Right ventricle myocardium (tissue), 1 donor: ENCODE measurements around a stretch of chr12.

GRCh38 chr12:92539154-92539835 is 163.5 kb upstream of the PLEKHG7 start:
- PRO-cap, 2 experiments, result no peak in any of the 2 experiments

GRCh38 chr12:92561111-92561370 is 141.7 kb upstream of the PLEKHG7 start:
- PRO-cap, 2 experiments, result no peak in any of the 2 experiments

- PRO-cap, 2 experiments, result no peak in any of the 2 experiments
Observed at GRCh38 chr12:92593513-92594818, 108.8 kb upstream of the PLEKHG7 start.

DNA sequence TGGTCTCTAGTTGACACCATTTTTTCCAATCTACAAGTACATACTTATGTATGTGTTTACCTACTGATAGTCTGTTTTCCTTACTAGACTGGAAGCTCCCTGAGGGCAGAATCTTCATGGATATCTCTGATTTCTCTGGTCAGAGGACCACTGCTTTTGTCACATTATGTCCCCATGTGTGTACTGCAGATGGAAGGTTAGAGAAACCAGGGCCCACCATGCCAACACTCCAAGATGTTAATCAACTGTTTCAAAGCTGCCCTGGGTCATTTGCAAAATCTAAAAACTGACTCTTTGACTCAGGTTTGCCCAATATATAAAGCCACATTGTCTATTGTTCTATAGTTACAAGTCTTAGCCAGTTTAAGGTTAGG is 100.6 kb upstream of the PLEKHG7 start:
- PRO-cap, 2 experiments, result no peak in any of the 2 experiments

DNA sequence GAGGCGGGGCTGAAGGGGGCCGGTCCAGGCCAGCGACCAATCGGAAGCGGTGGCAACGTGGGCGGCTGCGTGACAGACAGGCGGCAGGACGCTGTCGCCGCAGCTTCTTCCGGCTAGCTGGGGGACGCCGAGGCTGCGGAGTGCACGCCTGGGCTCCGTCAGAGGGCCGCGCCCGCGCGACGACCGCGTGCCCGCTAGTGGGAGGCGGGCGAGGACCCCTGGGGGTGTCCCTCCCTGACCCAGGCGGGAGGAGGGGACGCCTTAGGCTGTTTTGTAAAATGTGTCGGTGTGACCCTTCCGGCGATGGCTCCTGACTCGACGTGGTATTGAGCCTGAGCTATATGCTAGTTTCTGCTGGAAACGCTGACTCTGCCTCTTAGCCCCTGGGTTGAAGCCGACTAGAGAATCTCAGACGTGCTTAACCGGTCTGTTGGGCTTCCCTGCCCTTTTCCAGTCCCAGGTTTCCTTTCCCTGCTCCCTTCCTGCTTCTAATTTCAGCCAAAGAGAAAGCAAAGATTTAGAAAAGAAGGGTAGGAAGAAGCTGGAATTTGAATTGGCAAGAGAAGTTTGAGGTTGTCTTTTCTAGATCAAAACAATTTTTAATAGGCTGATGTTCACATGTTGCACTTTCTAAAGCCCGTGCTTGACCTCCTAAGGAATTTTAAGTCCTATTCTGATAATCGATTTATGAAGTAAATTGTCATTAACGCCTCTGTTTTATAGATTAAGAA is 472 bp upstream of the EEA1 start:
- PRO-cap, 2 experiments, result peak in 2 of 2 experiments; most common plus-strand start position 102 of the sequence (in 2)

DNA sequence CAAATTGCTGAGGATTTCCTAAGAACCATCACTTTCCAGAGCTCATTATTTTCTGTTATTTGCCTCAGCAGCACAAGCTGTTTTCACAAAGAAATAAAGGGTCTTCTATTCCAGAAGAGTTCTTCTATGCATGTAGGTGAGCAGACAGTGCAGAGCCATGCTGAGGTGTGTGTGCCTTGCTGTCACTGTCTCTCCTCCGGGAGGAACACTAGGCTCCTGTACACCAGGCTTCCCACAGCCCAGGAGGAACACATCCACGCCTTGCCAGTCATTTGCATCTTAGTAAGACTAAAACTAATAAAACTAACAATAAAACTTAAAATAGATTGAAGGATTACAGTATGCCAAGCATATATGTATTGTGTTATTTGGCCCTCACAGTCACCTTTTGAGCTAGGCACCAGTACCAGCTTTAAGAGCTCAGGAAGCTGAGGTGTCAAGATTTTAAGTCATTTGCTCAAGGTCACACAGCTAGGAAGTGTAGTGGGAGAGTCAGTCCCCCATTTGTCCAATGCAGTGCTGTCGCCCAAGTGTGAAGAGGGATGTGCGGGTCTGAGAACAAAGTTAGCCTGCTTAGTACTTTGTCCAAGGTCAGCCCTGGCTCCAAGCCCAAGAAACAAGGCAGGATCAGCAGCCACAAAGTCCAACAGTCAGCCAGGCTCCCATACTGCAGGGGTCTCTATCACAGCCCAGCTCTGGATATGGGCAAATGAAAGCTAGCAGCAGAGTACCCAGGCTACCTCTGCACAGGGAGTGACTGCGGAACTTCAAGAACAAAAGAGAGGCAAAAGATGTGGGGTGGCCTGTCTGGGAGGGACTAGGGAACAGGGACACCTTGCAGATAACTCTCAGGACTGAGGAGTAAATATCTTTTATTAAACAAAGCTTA is 90.6 kb upstream of the EEA1 start:
- PRO-cap, 2 experiments, result no peak in any of the 2 experiments

DNA sequence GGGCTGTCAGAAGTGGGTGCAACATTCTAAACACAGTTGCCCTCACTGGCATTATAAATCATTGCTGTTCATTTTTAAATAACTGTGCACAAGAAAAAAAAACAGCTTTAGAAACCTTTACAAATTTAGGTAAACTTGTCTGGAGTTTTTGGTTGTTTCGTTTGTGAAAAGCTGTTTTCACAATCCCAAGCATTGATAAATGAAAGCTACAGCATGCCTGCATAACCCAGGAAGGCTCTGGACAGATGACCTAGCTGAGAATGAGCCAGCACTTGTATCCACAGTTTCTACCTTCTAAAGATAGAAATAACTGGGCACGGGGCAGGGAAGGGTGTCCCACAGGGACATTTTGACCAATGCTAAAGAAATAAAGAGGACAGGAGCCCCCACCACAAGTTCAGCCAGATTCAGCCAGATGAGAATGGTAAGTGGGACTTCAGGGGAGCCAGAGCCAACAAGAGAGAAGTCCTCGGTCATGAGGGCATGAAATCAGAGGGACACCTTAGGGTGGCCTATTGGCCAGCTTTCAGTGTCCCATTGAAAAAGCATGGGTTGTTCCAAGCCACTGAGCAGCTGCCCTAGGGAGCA is 140.5 kb upstream of the NUDT4 start:
- PRO-cap, 2 experiments, result no peak in any of the 2 experiments

DNA sequence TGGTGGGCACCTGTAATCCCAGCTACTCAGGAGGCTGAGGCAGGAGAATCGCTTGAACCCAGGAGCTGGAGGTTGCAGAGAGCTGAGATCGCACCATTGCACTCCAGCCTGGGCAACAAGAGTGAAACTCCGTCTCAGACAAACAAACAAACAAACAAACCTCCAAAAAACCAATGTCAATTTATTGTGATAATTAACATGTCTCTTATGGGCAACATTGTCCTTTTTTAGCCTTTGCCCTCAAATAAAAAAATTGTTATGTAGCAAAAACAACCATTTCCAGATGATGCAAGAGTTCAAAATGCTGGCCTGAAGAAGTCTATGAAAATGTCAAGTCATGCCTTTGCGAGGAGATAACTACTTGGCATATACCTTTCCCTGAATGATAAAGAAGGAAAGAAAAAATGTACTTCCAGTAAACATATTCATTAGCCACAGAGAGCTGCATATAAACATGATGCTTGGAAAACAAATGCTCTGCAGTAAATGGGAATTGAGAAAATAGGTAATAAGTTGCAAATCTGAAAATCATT is 4.7 kb upstream of the NUDT4 start:
- PRO-cap, 2 experiments, result no peak in any of the 2 experiments

DNA sequence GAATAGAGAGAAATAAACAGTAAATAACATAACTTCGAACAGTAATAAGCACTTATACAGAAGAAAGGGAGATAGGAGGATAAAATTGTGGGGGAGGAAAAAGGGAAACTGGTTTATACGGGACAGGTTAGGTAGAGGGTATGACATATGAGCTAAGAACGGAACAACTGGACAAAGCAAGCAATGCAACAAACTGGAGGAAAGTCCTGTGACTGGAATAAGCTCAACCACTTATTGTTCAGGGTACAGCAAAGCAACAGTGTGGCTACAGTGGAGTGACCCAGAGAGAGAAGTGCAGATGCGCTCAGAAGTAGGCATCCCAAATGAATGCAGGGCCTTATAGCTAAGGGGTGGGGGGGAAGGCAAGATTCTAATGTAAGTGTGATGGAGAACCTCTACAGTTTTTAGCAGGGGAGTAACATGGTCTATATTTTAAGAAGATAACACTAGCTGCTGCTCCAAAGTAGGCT is 3.5 kb downstream of the UBE2N start:
- PRO-cap, 2 experiments, result no peak in any of the 2 experiments

DNA sequence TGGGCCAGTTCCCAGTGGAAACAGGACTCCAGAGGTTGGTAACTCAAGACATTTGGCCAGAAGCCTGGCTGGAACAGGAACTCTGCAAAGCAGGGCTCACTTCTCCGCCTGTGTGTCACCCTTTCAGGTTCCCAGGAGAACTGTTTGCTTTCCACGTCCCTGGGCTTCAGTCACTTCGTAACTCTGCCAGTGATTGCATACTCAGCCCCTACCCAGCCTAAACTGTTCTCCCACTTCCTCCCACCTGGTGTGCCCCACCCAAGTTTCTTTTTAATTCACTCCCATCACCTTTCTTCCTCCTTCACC is 7.1 kb upstream of the UBE2N start:
- PRO-cap, 2 experiments, result no peak in any of the 2 experiments

- PRO-cap, 2 experiments, result peak in 2 of 2 experiments; most common plus-strand start chr12:93571712 (in 2); most common minus-strand start chr12:93571420 (in 2)
Observed at GRCh38 chr12:93571378-93571832, 1.1 kb upstream of the SOCS2 start.

- PRO-cap, 2 experiments, result no peak in any of the 2 experiments
Observed at GRCh38 chr12:93593702-93594237, 21.3 kb downstream of the SOCS2 start.

- PRO-cap, 2 experiments, result no peak in any of the 2 experiments
Observed at GRCh38 chr12:93704944-93705417, 27.8 kb downstream of the CRADD start.

DNA sequence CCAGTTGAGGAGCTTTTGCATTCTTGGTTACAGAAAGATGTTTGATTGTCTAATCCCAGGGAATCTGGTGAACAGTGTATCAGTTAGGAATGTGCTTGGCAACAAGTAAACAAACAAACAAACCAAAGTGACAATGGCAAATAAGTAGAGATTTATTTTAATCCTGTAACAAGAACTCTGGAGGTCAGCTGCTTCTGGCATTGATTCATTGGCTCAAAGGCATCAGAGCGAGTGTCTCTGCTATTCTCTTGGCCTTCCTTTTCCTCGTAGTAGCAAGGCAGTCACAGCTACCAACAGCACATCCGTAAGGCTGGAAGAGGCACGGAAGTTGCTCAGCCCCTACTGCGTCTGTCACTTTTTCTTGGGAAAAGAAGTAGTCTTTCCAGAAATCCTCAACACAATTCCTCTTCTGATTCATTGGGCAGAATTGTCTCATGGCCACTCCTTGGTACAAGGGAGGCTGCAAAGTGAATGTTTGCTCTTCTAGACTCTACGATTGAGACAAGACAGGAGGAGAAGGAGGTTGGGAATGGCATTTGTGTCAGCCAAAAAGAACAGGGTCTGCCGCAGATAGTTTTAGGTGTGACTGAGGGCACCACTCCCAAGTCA is 37.3 kb downstream of the CRADD start:
- PRO-cap, 2 experiments, result no peak in any of the 2 experiments

DNA sequence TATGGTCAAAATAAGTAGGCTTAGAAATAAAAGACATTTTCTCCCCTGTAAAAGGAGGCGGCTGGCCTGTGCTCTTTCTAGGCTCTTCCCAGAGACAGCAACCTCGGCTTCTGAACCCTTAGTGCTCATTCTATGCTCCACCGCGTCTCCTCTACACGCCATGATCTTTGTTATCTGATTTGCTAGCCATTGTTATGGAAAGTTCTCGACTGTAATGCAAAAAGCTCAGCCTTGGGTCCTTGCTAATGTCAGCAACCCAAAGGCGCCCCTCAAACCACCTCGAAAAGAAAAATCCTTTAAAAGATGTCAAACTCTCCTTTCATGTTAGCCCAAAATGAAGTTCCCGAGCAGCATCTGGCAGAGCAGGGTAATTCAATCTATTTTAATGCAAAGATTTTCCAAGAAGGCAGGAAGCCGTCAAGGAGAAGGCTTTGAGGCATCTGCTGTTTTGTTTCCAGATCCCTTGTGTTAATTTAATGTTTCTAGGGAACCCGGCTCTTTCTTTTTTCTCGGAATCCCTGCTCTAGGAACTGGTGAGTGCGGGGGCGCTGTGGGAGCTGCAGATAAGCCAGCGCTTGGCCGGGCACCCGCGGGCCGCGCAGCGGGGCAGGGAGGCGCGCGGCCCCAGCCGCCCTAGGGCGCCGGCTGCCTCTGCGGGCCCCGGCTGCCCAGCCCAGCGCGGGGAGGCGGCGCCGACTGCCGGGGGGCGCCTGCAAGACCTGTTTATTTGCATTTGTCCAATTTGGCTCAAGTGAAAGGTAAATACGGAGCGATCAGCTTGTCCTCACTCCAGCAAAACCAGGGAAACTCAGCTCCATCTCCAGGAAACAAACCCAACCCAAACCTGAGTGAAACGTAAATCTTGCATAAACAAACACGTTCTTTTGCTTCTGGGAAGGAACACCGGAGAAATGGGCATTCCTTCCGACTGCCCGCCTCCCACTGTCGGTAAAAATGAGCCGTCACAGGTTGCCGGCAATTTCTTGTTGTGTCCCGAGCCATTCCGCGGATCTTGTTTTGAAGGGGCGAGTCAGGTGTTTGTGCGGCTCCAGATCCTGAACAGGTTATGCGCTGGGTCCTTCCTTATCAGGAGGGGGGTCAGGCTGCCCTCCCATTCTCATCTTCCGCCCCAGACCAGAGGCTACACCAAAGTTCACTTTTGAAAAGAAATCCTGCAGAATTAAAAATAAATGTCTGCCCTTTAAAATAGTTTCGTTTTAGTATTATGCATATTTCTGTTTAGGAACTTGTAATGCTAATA is 65.1 kb downstream of the CRADD start:
- PRO-cap, 2 experiments, result peak in 2 of 2 experiments; most common plus-strand start position 676 of the sequence (in 1); most common minus-strand start position 647 of the sequence (in 2)

- PRO-cap, 2 experiments, result no peak in any of the 2 experiments
Observed at GRCh38 chr12:93785214-93785687, 108.1 kb downstream of the CRADD start.

DNA sequence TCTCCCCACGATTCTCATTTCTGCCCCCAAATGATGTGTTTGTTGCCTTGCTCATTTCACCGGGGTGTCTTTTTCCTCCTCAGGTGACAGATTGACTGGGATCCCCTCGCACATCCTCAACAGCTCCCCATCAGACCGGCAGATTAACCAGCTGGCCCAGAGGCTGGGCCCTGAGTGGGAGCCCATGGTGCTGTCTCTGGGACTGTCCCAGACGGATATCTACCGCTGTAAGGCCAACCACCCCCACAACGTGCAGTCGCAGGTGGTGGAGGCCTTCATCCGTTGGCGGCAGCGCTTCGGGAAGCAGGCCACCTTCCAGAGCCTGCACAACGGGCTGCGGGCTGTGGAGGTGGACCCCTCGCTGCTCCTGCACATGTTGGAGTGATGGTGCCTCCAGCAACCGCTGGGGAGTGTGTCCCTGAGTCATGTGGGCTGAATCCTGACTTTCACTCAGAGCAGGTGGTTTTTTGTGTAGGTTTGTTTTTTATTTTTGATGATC is 172.8 kb downstream of the CRADD start:
- PRO-cap, 2 experiments, result no peak in any of the 2 experiments

DNA sequence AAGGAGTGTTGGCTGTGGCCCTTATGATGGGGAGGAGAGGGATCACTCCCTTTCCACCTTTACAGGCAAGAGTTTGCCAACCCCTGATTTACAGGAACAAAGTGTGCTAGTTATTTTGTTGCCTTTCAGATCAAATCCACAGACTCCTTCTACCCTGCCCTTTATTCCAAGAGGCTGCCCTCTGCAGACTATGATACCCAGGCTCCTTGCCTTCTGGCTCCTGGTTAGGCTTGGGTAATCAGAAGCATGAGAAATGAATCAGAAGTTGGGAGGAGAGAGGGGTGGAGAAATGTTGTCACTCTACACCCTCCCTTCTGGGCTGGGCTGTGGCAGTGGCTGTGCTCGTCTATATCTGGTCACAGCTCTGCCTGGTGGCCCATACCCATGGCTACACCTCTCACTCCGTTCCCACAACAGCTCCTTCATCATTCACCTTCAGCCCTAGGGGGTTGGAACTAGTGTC is 204.6 kb upstream of the PLXNC1 start:
- PRO-cap, 2 experiments, result no peak in any of the 2 experiments

GRCh38 chr12:94073282-94073707 is 75.1 kb upstream of the PLXNC1 start:
- PRO-cap, 2 experiments, result peak in 1 of 2 experiments; most common plus-strand start chr12:94073545 (in 1); most common minus-strand start chr12:94073448 (in 1)

- PRO-cap, 2 experiments, result no peak in any of the 2 experiments
Observed at GRCh38 chr12:94176024-94176466, 27.7 kb downstream of the PLXNC1 start.